ENCODE measurements around a stretch of chr2.

- PRO-cap: no peak
These were observed 240.7 kb downstream of the NR4A2 start for GRCh38 chr2:156091426-156092666.

DNA sequence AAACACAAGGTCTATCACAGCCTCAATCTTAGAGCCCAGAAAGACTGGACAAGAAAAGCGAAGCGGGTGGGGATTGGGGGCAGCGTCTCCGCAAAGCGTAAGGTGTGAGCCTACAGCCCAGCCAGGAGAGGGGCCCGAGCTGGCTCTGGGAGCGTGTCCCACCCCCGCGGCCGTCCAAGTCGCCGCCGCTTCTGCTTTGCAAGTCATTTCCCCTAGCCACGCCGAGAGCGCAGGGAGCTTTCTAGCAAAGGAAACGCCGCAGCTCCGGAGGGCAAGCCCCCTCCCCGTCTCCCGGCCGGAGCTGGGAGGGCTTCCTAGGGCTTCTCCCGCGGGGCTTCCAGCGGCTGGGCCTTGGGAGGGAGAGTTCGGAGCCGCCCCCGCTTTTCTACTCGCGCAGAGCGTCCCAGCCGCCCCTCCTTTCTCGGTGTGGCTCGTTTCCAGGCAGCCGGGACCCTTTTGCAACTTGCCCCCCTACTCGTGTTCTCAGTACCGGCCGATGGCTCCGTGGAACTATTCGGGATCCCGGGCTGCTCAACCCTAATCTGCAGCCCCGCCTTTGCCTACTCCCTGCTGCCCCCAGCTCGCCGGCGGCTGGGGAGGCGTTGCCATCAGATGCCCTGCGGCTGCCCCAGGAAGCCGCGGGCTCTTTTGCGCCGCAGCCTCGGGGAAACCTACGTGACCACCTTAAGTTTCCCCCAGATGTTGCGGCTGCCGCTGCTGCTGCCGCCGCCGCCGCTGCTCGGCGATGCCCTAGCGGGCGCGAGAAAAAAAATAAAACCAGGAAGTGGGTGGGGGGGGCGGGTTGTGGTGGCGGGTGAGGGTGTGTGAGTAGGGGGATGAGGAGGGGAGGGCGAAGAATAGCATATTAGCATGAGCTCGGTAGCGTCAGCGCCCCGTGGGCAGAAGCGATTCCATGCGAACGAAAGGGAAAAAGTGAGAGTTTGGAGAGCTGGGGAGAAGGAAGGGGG lies 1.5 kb upstream of the NR4A2 start:
- PRO-cap: bidirectional peak, plus-strand start at position 206 of the sequence, minus-strand start at position 198 of the sequence; bidirectional peak, plus-strand start outside the sequence, minus-strand start at position 915 of the sequence

- PRO-cap: bidirectional peak, plus-strand start at chr2:156334856, minus-strand start at chr2:156334655
These were observed 2.1 kb upstream of the NR4A2 start for GRCh38 chr2:156334709-156334961.

GRCh38 chr2:156435353-156436041 lies 682 bp upstream of the GPD2 start:
- PRO-cap: unidirectional peak, plus-strand start at chr2:156435453; unidirectional peak, plus-strand start at chr2:156435608; unidirectional peak, plus-strand start at chr2:156435758; bidirectional peak, plus-strand start at chr2:156436427, minus-strand start at chr2:156436017

- PRO-cap: no peak
These were observed 1.8 kb downstream of the GPD2 start for GRCh38 chr2:156437756-156438589.

GRCh38 chr2:156544935-156545597 lies 108.9 kb downstream of the GPD2 start:
- PRO-cap: no peak

- PRO-cap: no peak
These were observed 367.1 kb downstream of the GPD2 start for GRCh38 chr2:156803148-156803814.

DNA sequence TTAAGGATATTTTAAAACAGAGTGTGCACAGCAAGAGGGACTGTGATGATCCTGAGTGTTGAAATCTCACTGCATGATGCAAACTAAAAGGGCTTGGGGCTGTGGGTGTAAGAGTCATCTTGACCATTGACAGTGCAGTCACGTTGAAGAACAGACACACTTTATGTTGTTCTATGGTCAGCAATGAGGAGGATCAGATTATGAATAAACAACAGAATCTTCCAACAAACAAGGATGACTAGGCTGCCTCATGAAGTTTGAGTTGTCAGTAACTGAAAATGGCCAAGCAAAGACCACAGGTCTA lies 87.2 kb upstream of the GALNT5 start:
- PRO-cap: no peak

DNA sequence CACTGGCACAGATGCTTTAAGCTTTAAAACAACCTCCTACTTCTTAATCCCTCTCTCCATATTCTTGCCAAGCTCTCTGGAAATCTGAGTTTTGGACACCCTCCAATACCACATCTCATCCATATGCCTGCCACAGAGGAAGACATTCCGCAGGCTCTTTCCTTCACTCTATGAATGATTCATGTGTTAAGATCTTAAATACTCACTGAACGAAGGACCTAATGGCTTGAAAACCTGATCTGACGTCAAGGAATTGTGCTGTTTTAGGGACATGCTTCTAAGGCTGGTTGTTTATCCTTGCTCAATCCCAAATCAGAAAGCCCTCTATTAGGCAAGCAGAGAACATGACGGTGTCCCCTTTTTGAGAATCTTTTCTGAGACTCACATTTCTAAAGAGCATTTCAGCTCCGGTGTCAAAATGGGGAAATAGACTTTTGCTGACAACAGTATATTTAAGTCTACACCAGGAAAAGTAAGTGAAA lies 83.8 kb upstream of the GALNT5 start:
- PRO-cap: bidirectional peak, plus-strand start at position 315 of the sequence, minus-strand start at position 172 of the sequence

GRCh38 chr2:157250864-157251106 lies 6.7 kb upstream of the GALNT5 start:
- PRO-cap: no peak

GRCh38 chr2:157409274-157409975 lies 34.5 kb downstream of the CYTIP start:
- PRO-cap: no peak

- PRO-cap: no peak
These were observed 33.6 kb downstream of the CYTIP start for GRCh38 chr2:157410283-157410792.

GRCh38 chr2:157430239-157431016 lies 13.5 kb downstream of the CYTIP start:
- PRO-cap: no peak

- PRO-cap: no peak
These were observed 29.6 kb upstream of the CYTIP start for GRCh38 chr2:157473342-157474059.

DNA sequence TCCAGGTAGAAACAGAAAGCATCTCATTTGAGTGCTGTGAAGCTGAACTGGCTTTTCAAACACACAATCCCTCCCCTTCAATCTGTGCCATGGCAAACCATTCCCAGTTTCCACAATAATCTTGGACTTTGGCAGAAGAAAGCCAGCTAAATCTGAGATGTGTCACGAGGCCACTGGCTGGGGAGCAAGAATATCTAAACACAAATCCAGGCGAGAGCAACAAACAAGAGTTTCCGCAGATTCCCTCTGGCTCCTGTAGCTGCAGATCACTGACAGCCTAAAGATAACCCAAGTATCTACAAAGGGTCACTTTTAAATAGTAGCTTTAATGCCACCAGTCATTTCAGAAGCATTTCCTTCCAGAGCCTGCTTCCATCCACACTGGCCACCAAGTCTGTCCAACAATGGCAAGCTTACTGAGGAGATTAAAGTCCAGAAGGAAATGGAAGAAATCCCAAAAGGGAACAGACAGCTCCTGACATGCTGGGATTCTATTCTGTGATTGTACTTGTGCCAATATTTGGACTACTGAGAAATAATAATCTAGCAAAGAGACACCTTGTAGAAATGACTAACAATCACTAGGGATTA lies 86.8 kb downstream of the ACVR1 start:
- PRO-cap: no peak

- PRO-cap: no peak
These were observed 85.4 kb downstream of the ACVR1 start for GRCh38 chr2:157790631-157791289.

GRCh38 chr2:157831620-157831804 lies 44.6 kb downstream of the ACVR1 start:
- PRO-cap: no peak

GRCh38 chr2:157837442-157838493 lies 38.4 kb downstream of the ACVR1 start:
- PRO-cap: unidirectional peak, plus-strand start at chr2:157838164

GRCh38 chr2:158724290-158724768 lies 70.8 kb upstream of the DAPL1 start:
- PRO-cap: no peak

- PRO-cap: no peak
These were observed 31.4 kb upstream of the TANC1 start for GRCh38 chr2:158936856-158937556.